Measurements from ENCODE around the gene CLRN3.

GRCh38 chr10:125147936-125149004 is 120.4 kb upstream of the CTBP2 start:
- PRO-cap: no peak
- RAMPAGE, long total RNA, 3 experiments: start-site peak on the minus strand in 1 of 3 experiments, at chr10:125147966-125148149 at its widest, 6 reads per replicate

- PRO-cap: no peak
- RAMPAGE, long total RNA, 3 experiments: start-site peak on the minus strand in 1 of 3 experiments, at chr10:125149149-125149880 at its widest, 5 to 7 reads per replicate
Measured at GRCh38 chr10:125149005-125150201, 121.5 kb upstream of the CTBP2 start.

DNA sequence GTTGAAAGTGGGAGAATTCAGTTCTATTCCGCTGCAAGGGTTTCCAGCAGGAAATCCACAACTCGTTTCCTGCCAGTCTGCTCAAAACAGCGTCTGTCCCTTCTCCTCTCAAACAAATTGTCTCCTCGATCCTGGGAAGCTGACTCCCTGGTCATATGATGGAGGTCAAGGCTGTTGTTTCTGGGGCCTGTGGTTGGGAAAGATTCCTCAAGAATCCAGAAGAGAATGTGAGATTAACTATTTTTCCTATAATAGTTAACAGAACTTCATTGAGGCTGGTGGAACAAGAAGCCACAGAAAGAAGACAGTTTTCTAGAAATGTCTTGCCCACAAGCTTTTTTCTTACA is 181.7 kb upstream of the CTBP2 start:
- PRO-cap: no peak
- RAMPAGE, long total RNA, 3 experiments: no peak in any of the 3 experiments

DNA sequence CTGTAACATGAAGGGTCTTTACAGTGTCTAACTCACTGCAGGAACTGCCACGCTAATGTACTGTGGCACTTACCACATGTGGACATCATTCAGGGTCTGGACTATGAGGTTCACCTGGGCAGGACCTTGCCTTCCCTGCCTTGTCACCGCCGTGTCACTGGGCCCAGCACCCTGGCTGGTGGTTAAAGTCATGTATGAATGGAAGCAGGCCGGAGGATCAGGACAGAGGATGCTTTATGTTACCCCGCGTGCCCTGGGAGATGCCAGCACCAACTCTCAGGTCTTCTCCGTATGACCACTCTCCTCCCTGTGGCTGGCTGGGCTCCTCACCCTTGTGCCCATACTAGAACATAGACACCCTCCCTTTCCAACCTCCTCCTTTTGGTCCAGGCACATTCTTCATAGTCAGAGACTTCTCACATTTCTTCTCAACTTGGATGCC is 240.1 kb downstream of the TEX36 start:
- PRO-cap: no peak
- RAMPAGE, long total RNA, 3 experiments: no peak in any of the 3 experiments

DNA sequence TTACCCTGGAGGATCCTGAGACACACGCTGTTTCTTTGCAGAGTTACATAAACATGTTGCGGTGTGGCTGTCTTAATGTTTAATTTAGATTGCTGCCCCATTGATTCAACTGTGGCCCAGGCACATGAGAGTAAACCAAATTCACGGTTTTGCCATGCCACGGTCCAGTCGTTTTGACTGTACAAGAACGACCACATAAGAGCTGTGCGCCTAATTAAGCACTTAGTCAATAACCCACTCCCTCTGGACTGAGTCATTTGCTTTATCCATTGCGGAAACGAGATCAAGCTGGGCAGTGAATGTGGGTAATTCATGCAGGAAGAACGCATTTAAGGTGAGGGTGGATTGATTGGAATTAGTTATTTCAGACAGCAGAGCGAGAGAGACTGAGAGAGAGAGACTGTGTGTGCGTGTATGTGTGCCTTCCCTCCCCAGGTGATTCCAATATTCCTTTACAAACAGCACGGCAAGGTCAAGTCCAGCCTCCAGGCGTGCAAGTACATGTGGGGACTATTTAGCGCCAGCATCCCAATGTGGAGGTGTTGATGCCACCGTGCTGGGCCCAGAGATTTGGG is 8.3 kb upstream of the TEX36 start:
- PRO-cap: no peak
- RAMPAGE, long total RNA, 3 experiments: no peak in any of the 3 experiments

- PRO-cap: no peak
- RAMPAGE, long total RNA, 3 experiments: no peak in any of the 3 experiments
Measured at GRCh38 chr10:125710188-125710637, 9.3 kb upstream of the EDRF1 start.

DNA sequence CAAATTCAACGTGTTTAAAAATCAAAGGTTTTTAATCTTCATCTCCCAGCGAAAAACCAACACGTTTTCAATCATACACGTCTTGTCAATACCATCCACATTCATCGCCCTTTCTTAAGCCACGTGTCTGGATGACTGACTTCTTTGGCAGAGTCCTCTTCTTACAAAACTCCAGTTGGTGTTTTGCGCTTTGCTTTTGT is 49.1 kb downstream of the ADAM12 start:
- PRO-cap: no peak
- RAMPAGE, long total RNA, 3 experiments: no peak in any of the 3 experiments

DNA sequence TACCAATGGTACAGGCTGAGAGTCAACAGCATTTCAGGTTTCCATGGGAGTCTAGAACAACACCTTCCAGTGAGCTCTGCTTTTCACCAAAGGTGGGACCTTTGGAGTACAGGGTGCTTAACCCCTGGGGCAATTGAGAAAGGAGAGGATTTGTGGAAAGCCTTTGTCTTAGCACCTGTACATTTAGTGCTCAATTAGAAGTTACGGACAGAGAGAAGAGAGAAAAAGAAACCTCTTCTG is 40.4 kb downstream of the ADAM12 start:
- PRO-cap: no peak
- RAMPAGE, long total RNA, 3 experiments: no peak in any of the 3 experiments

GRCh38 chr10:126373937-126374188 is 14.4 kb downstream of the ADAM12 start:
- PRO-cap: no peak
- RAMPAGE, long total RNA, 3 experiments: no peak in any of the 3 experiments

GRCh38 chr10:126670922-126671488 is 512 bp upstream of the C10orf90 start:
- PRO-cap: no peak
- RAMPAGE, long total RNA, 3 experiments: no peak in any of the 3 experiments

DNA sequence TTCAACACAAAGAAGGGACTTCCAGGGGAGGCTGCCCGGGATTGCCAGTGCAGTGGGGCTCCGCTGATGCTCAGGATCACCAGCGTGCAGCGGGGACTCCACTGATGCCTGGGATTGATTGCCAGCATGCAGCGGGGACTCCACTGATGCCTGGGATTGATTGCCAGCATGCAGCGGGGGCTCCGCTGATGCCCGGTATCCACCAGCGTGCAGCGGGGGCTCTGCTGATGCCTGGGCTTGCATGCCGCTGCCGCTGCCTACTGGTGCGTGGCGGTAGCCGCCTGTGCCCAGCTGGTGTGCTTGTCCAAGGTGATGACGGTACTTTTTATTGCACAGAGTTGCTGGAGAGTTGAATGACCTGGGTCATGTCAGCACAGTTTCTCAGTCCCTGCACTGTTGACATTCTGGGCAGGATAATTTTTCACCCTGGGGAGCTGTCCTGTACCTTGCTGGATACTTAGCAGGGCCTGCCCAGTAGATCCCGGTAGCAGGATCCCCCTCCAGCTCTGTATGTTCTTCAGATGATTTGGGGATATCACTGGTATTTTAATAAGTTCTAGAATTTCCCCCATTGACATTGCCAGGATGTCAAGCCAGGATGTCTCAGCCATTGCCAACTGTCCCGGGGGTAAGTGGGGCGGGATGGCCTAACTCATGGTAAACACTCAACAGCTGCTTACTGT is 13.0 kb downstream of the DOCK1 start:
- PRO-cap: no peak
- RAMPAGE, long total RNA, 3 experiments: no peak in any of the 3 experiments

DNA sequence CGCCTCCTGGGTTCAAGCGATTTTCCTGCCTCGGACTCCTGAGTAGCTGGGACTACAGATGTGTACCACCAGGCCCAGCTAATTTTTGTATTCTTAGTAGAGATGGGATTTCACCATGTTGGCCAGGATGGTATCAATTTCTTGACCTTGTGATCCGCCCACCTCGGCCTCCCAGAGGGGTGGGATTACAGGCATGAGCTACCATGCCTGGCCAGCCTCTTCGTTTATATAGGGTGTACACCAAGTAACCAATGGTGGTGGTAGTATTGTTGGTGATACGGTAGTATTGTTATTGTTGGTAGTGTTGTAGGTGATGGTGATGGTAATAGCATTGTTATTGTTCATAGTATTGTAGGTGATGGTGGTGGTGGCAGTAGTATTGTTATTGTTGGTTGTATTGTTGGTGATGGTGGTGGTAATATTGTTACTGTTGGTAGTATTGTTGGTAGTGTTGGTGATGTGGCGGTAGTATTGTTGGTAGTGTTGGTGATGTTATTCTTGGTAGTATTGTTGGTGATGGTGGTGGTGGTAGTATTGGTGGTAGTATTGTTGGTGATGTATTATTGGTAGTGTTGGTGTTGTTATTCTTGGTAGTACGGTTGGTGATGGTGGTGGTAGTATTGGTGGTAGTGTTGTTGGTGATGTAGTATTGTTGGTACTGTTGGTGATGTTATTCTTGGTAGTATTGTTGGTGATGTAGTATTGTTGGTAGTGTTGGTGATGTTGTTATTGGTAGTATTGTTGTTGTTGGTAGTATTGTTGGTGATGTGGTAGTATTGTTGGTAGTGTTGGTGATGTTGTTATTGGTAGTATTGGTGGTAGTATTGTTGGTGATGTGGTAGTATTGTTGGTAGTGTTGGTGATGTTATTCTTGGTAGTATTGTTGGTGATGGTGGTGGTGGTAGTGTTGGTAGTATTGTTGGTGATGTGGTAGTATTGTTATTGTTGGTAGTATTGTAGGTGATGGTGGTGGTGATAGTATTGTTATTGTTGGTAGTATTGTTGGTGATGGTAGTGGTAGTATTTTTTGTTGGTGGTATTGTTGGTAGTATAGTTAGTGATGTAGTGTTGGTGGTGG is 47.0 kb downstream of the DOCK1 start:
- PRO-cap: no peak
- RAMPAGE, long total RNA, 3 experiments: no peak in any of the 3 experiments

GRCh38 chr10:127163448-127163929 is 32.9 kb downstream of the INSYN2A start:
- PRO-cap: no peak
- RAMPAGE, long total RNA, 3 experiments: no peak in any of the 3 experiments

- PRO-cap: no peak
- RAMPAGE, long total RNA, 3 experiments: no peak in any of the 3 experiments
Measured at GRCh38 chr10:127323707-127324024, 127.3 kb upstream of the INSYN2A start.

- PRO-cap: no peak
- RAMPAGE, long total RNA, 3 experiments: no peak in any of the 3 experiments
Measured at GRCh38 chr10:127888898-127889054, 4.0 kb downstream of the CLRN3 start.

DNA sequence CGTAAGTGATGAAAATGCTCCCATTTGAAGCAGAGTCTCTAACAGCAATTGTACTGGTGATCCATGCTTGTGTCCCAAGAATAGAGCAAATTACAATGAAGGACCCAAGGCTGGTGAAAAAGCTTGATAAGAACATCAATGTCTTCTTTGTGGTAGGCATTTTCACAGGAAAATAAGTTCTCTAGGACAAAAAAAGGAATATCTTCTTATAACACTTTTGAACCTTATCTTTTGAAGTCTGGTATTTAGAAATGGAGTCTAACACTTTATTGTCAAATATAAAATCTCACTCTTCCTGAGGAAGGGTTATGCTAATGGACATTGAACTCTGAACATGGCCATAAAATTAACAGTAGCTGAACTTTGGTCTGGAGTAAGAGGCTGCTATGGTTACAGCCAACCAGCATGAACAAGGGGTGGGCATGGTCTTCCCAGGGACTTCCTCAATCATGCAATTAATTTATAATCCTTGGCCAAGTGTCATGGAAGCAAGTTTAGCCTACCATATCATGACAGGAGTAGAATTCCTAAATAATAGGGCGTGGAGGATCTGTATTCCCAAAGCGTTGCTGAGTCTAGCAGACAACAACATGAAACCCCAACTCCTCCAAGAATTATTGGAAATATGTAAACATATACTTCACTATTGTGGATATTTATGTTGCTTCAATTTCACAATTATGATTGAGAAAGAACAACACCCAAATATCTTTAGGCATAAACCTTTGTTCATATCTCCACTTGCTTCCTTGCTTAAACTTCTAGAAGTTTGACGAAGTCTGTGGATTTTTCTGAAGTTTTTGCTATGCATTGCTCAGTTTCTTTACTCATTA is at the start of gene CLRN3:
TSS of gene CLRN3 (minus strand) at position 317 of the 833 bp plus-strand sequence.
- PRO-cap: no peak
- RAMPAGE, long total RNA, 3 experiments: no peak in any of the 3 experiments

- PRO-cap: no peak
- RAMPAGE, long total RNA, 3 experiments: start-site peak on the plus strand in 1 of 3 experiments, at chr10:127934306-127934600 at its widest, 10 reads per replicate
Measured at GRCh38 chr10:127934277-127934743, 27.4 kb downstream of the PTPRE start.

DNA sequence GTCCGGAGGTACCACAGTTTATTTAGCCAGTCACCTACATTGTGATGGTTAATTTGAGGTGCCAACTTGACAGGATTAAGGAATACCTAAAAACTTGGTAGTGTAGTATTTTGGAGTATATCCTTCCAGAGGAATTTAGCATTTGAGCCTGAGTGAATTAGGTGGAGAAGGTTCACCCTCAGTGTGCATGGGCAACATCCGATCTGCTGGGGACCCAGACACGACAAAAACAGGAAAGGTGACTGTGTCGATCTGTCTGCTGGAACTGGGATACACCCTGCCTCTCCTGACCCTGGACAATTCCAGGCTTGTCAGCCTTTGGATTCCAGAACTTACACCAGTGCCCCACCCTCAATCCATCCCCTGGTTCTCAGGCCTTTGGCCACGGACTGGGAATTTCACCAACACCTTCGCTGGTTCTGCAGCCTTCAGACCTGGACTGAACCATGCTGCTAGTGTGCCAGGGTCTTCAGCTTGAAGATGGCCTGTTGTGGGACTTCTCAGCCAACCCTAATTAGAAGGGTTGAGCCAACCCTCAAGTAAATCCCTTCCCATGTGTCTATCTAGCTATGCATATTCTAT is 41.9 kb downstream of the PTPRE start:
- PRO-cap: no peak
- RAMPAGE, long total RNA, 3 experiments: no peak in any of the 3 experiments

- PRO-cap: bidirectional peak, plus-strand start at chr10:128047577, minus-strand start at chr10:128047423
- RAMPAGE, long total RNA, 3 experiments: start-site peak on the plus strand in 3 of 3 experiments, at chr10:128047570-128047664 at its widest, 32 to 123 reads per replicate
Measured at GRCh38 chr10:128047242-128048065, 78.8 kb downstream of the MKI67 start.

- PRO-cap: no peak
- RAMPAGE, long total RNA, 3 experiments: no peak in any of the 3 experiments
Measured at GRCh38 chr10:128072978-128073647, 53.1 kb downstream of the MKI67 start.

All from tibial nerve (tissue), 3 donors.